Subcutaneous preadipocyte (primary cell): ENCODE data around the genes ARF3 and RHEBL1.

GRCh38 chr12:48823992-48824498 is 5.7 kb downstream of the CACNB3 start:
- CAGE, long polyA plus RNA: no peak

DNA sequence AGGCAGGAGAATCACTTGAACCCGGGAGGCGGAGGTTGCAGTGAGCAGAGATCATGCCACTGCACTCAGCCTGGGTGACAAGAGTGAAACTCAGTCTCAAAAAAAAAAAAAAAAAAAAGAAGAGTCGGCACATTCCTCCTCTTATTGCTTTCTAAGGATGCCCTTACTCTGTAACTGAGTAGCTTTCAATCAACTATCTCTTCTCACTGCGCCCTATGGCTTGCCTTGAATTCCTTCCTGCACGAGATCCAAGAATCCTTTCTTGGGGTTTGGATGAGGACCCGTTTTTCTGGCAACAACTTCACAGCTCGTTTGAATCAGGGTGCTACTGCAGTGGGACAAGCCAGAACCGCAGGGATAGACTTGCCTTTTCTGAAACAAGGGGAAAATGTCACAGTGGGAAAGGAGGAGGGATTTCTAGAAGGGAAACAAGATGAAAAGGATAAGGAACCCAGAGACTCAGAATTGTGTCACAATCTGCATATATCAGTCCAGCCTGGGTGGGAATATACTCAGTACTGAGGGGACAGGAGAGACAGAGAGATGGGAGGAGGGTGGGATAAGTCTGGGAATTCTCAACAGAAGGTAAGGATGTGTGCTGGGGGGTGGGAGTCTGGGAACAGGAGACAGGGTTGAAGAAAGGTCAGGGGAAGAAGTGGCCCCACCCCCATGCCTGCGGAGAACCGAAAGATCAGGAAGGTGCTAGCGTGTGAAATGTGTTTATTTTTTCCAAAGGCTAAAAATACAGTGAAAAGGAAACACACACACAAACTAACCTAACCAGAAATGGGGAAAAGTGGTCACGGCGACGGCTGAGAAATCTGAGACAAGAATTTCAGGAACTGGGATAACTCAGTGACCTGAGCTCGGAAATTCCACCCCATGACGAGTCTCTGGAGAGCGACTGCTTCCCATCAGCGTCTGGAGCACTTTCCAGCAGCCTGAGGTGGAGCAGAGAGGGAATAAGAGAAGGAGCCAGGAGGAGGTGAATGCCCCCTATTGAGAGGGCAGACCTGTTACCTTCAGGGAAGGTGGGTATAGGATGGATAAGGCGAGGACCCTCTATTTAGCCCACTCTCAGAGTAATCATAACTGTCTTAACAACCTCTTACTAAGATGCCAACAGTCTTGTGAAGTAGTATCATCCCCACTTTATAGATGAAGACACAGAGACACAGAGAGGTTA is 16.4 kb upstream of the RND1 start:
- CAGE, long polyA plus RNA: no peak

GRCh38 chr12:48890527-48891775 is 13.0 kb upstream of the CCDC65 start:
- CAGE, long polyA plus RNA: no peak

DNA sequence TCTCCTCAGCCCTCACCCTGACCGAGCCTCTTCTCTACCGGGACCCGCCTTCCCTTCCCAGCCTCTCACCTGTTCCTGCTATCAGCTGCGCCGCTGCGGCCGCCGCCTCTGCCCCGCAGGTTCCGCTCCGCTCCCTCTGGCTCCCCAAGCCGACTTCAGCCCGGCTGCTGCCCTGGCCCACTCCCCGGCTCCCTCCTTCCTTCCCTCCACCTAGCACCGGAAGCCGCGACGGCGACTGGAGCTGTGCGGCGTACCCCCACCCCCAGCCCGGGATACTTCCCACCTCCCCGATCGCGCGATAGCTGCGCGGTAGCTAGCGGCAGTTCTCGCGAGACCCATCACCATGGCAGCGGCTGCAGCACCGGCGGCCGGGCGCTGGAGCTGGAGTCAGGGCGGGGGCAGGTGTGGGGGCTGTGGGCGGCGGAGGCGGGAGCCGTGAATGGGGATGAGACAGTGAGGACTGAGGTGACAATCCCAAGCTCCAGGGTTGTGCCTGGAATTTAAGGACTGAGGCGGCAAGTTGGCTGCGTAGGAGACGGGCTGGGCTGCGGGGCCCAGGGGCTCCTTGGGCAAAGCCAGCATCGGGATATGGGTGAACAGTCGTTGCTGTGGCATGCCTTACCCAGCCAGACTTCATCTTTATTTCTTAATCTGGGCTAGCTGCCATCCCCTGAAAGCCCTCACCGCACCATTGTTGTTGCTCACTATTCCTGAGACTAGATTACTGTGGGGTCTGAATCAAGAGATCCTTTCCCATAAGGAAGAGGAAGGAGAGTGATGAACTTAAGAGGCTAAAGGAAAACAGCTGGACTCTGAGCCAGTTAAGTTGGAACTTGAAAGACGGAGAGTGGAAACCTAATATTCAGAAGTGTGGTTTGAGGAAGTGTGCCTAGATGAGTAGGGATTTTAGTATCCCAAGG is at the start of gene ARF3:
Gene ARF3 (minus strand): TSS at position 247 of the 920 bp plus-strand sequence.
- CAGE, long polyA plus RNA: start-site peak on the minus strand centred at position 220 of the sequence, 55 bp wide, 627 and 120 reads in 2 replicates

- CAGE, long polyA plus RNA: no peak
Observed at GRCh38 chr12:49022017-49022827, 3.6 kb upstream of the PRKAG1 start.

GRCh38 chr12:49030263-49030628 is 11.7 kb upstream of the PRKAG1 start:
- CAGE, long polyA plus RNA: no peak

GRCh38 chr12:49049308-49049830 is 11.2 kb downstream of the KMT2D start:
- CAGE, long polyA plus RNA: no peak

GRCh38 chr12:49060982-49061550 is 472 bp upstream of the KMT2D start:
- CAGE, long polyA plus RNA: no peak

DNA sequence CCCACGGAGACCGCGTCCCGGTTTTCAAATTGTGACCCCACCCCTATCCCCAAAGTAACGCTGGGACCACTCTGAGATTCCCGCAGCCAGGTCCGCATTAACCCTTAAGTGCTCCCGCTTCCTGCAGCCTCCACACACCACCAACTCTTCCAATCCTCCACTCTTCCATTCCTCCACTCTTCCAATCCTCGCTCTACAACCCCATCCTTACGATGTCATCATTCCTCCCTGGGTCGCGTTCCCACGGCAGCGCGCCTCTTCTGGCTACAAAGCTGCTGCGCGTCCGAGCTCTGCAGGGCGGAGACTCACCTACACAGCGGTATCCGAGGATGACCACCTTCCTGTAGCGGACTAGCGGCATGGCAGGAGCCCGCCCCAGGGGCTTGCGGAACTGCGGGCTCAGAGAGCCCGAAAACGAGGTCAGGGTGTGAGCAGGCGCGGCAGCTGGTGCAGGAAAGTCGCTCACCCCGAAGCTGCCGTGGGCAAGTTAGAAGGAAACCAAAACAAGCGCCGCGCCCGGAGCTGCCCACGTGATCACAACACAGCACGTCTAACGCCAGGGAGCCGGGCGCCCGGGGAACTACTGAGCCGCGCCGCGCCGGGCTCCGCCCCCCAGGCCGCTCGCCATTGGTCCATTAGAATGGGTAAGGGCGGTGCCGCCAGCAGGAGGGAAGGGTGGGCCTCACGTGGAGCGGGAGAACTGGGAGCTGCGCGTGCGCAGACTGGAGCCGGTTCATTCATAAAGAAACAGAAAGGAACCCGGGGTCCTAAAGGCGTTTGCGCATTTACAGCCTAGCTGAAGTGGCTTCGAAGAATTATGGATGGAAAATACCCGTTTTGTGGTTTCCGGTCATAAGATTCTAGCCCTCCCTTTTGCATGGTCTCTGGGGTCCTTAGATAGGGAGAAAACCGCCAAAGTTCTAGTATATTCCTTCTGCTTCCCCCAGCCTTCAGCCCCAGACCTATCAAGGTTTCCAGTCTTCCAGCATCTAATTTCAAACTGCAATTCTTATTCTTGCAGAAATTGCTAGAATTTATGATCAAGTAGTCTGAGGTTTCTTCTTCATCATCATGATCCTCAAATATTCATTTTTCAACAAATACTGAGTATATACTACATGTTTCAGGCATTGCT is at the start of gene RHEBL1:
Gene RHEBL1 (minus strand): TSS at position 555 of the 1,135 bp plus-strand sequence.
- CAGE, long polyA plus RNA: no peak

DNA sequence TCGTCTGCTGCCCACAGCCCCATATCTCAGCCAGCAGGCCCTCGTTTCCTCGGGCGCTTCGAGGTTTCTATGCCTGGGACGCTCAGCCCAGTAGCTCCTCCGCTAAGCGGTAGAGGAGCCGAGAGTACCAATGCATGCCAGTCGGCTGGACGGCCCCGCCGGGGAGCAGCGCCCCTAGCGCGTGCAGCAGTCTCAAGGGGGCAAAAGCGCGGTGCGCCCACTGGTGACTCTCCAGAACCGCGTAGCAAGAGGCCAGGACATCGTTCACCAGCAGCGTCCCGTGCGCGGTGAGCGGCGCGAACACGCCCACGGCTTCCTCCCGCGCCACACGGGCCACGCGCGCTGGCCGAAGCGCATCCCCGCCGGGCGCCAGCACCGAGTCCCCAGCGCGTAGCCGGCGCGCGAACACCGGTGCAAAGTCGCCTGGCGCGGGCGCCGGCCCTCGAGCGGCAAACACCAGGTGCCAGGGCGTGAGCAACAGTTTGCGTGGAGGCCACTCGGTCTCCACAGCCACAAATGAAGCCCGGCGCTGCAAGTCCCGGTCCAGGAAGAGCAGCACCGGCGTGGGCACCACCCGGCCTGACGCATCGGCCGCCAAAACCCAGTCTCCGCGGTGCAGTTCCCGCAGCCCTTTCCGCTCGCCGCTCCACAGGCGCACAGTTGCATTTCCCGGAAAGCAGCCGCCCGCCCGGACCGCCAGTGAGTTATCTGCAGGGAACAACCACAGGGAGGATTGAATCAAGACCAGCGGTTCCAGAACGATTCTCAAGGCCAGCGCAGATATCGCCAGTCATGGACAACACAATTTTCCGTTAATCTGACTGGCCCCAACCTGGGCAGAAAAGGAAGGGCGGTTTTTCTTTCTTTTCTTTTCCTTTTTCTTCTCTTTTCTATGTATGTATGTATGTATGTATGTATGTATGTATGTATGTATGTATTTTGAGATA is 4.6 kb downstream of the DHH start:
- CAGE, long polyA plus RNA: no peak

GRCh38 chr12:49096846-49097299 is 2.3 kb upstream of the DHH start:
- CAGE, long polyA plus RNA: no peak

DNA sequence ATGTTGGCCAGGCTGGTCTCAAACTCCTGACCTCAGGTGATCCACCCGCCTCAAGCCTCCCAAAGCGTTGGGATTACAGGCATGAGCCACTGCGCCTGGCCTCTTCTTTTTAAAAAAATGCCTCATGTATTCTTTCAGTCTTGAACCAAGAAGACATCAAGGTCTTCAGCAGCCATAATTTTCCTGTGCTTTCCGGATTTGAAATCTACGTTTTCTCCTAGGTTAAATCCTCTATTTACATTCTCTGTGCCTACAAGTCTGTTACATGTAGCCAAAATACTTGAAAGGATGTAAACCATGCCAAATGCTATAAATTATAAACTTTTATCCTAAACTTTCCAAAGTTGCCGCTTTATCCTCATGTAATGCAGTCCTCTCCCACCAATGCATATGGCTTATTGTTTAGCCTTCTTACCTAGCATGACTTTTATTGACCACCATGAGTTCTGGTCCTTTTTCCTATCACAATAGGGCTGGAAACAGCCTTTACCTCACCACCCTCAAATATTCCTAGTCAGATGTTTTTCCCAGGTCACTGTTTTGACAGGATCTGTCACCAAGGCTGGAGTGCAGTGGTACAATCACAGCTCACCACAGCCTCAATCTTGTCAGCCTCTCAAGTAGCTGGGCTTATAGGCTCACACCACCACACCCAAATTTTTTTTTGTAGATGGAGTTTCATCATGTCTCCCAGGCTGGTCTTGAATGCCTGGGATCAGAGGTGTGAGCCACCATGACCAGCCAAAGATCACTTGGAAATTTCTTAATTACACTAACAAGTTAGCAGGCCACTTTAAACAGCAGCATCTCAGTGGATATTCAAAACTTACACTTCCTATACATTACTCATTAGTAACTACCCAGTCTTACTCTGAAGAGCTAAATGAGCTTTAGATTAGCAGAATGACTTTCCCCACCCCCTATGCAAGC is 4.3 kb downstream of the TUBA1B start:
- CAGE, long polyA plus RNA: no peak

DNA sequence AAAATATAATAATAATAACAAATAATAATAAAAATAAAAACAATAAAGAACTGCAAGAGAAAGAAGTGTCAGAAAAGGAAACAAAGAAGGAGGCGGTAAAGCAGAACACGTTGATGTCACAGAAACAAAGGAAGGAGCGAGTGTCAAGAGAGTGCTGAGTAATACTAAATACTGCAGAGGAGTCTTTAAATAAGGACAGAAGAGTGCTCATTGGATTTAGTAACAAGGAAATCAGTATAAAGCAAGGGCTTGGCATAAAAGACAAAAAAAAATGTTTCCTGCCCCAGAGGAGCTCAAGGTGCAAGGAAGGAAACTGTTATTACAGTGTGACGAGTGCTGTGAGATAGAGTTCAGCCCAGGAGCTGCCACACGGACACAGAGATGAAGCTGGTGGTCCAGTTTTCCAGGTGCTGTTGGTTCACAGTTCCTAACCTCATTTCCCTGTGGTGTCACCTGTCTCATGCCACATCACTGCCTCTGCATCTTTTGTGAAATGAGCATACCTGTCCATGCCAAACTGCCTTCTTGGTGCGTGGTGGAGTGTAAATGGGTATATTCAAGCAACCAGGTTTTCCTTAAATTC is 8.4 kb upstream of the TUBA1A start:
- CAGE, long polyA plus RNA: no peak

GRCh38 chr12:49271645-49272502 is 7.0 kb downstream of the TUBA1C start:
- CAGE, long polyA plus RNA: no peak

DNA sequence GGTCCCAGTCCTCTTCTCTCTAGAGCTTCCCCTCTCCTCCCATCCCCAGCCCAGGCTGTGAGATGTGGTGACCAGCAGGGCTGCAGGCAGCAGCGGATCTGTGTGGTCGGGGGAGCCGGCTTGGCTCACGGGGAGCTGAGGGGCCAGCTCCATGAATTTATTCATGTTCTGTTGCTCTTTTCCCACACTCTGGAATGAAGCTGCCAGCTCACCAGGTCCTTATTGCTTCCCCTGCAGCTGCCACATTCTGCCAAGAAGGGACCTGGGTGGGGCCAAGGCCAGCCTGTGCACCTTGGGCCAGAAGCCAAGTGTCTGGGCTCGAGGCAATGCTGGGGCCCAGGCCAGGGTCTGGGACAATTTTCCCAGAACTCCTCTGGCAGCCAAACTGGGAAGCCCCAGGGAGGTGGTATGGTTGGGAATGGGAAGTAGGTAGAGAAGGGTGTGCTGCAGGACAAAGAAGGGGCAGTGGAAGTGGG is 2.5 kb upstream of the C1QL4 start:
- CAGE, long polyA plus RNA: no peak

DNA sequence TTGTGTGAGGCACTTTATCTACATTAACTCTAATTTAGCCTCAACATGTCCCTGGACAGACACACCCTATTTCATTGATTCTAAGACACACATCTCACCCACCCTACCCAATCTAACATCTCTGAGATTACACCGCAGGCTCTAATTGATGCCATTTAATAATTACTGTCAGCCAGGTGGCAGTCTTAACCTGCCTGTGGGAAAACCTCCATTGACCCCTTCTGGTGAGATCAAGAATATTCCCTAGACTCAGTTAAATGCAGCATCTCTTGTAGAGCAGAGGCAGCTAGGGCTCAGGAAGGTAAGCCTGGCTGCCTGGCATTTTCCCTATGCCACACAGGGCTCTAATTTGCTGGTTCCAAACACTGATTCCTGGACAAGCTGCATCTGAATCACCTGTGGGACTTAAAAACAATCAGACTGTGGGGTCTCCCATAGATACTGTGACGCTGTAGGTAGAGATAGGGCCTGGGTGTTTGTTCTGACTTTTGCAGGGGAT is 14.4 kb downstream of the MCRS1 start:
- CAGE, long polyA plus RNA: no peak

DNA sequence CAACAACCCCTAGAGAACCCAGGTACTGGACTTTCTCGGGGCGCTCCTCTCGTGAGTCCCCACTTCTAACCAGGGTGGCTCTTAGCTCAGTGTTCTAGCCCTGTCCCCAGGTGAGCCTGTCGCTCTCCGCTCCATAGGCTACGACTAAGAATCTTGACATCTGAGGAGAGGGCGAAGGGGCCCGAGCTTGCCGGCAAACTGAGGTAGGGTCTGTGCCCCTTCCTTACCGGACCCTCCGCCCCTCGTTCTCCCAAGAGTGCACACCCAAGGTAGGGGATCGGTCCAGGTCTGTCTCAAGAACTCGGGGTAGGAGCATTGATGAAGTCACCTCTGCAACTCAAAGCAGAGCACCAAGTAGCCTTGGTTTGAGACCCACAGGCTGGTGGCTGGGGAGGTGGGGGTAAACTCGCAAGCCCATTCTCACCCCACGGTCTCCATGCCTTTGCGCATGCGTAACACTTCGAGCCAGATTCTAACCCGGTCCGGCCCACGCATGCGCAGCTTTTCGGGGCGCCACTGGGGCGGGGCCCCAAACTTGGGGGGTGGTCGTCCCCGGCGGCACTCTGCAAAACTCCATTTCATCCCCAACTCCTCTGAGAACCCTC is 420 bp downstream of the MCRS1 start:
- CAGE, long polyA plus RNA: no peak

DNA sequence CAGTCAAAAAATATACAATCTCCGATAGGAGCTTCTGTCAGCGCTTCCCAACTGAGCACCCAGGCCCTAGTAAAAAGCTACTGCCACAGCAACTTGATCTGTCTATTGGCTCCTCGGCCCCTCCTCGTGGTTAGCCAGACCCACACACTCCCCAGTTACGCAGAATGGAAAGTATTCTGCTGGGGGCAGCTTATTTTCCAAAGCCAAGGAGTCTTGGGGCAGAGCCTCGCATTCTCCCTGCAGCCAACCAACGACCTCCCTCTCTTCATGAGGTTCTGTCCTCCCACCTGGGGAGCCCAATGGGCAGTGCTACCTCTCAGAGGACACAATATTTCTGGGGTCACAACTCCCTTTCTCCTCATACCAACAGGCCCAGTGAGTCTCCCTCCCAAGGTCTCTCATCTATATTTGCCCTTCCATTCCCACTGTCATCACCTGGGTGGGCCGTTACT is 32.0 kb downstream of the FMNL3 start:
- CAGE, long polyA plus RNA: no peak

GRCh38 chr12:49902575-49903259 is 983 bp downstream of the FAIM2 start:
- CAGE, long polyA plus RNA: no peak

GRCh38 chr12:49909869-49910300 is 6.2 kb upstream of the FAIM2 start:
- CAGE, long polyA plus RNA: no peak